OCI-LY7 (cell line): ENCODE measurements around the gene TDRD1.

DNA sequence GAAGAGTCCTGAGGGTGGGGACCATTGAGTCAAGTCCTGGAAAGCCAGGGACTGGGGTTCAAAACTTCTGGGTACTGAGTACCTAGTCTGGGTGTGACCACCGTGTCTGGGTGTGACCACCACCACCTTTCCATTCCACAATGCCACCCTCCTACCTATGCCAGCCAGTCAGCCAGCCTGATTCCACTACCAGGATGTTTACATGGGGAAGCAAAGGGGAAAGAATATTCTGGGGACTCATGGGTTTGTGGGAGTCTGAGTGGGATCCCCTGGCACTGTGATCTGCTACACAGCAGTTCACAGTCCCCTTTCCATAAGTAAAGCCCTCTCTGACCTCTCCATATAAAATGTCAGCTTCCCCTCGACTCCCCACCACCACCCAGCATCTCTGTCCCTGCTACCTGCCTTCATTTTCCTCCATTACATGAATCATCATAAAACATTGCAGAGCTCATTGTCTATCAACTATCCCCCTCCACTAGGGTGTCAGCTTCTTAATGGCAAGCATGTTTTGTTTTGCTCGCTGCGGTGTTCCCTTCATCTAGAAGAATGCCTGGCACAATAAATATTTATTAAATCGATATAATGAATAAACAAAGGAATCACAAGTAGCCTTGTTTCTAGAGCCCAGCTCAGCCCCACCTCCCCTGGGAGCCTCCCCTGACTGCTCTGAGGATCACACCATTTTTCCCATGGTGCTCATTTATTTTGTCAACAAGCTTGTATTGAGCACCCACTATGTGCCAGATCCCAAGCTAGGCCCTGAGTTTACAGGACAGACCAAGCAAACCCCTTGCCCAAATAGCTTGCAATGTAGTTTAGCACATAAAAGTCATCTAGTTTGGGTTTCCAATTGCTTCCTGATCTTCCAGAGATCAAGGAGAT lies 42.0 kb upstream of the GPAM start:
- PRO-cap = no peak
- RAMPAGE, long total RNA = no peak

- PRO-cap = no peak
- RAMPAGE, long total RNA = no peak
Observed at GRCh38 chr10:112262581-112263082, 20.6 kb upstream of the TECTB start.

GRCh38 chr10:112338883-112339329 lies 35.0 kb upstream of the ACSL5 start:
- PRO-cap = no peak
- RAMPAGE, long total RNA = no peak

DNA sequence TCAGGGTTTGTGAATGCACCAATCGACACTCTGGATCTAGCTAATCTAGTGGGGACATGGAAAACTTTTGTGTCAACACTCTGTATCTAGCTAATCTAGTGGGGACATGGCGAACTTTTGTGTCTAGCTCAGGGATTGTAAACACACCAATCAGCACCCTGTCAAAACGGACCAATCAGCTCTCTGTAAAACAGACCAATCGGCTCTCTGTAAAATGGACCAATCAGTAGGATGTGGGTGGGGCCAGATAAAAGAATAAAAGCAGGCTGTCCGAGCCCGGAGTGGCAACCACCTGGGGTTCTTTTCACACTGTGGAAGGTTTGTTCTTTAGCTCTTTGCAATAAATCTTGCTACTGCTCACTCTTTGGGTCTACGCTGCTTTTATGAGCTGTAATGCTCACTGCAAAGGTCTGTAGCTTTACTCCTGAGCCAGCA lies 1.8 kb upstream of the ACSL5 start:
- PRO-cap = no peak
- RAMPAGE, long total RNA = no peak

DNA sequence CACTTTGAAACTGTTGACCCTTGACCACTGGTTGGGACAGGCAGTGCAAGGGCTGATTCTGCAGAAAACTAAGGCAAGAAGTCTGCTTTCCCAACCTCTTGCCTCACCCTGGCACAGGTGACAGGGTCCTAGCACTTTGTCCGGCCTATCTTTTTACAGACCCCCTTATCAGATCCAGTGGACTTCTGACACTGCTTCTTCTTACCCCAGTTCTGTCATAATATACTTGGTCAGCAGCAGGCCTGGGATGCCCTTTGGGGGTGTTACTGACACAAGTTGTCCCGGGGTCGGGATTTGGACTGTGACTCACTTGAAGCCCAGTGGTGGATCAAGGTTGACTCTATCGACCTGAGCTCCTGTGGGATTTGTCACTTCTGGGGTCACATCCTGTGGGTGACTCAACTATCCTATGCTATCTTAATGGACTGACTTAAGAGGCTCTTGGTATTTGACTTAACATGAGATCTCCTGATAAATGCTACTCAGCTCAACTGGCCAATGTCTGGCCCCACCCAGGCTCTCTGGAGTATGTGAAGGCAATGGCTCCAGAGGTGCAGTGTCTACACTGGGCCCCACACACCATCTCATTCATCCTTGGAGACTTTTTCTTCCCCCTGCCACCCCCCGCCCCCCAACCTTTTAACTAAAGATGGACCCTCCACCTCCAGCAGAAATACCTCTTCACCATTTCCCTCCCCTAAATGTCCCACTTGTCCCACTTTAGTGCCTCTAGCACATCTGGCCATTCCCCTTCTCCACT lies 6.1 kb downstream of the ACSL5 start:
- PRO-cap = no peak
- RAMPAGE, long total RNA = no peak

GRCh38 chr10:112445649-112446645 lies 767 bp downstream of the ZDHHC6 start:
- PRO-cap = unidirectional peak, plus-strand start at chr10:112446371
- RAMPAGE, long total RNA = no peak

- PRO-cap = no peak
- RAMPAGE, long total RNA = no peak
Observed at GRCh38 chr10:112460777-112461499, 13.9 kb downstream of the VTI1A start.

GRCh38 chr10:112577882-112578253 lies 130.9 kb downstream of the VTI1A start:
- PRO-cap = no peak
- RAMPAGE, long total RNA = no peak

DNA sequence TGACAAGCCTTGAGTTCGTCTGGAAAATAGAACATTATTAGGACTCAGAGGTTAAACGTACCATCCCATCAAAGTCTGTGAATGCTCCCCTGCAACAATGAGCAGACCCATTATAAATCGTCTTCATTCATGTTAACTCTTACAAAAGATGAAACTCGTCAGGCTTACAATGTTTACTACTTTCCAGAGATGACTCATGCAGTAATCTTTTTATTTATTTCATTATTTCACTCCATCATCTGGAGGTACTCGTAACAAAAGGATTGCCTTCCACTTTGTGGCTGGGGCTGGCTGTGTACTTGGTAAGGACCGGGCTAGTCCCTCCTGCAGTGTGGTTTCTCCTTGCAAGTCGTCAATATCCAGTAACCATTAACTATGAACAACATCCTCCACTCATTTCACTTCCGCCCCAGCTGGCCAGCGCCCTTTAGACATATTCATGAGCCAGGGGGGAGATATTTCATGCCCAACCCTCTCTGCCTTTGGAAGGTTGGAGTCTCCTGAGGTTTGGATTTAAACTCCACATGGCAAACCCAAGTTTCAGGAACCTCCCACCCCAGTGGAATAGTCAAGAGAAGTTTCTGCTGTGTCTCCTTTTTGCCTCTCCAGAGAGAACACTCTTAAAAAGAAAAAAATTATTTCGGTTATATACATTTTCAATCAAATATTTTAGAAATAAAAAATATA lies 206.8 kb upstream of the TCF7L2 start:
- PRO-cap = no peak
- RAMPAGE, long total RNA = no peak

- PRO-cap = no peak
- RAMPAGE, long total RNA = no peak
Observed at GRCh38 chr10:112820239-112820875, 129.7 kb upstream of the TCF7L2 start.

DNA sequence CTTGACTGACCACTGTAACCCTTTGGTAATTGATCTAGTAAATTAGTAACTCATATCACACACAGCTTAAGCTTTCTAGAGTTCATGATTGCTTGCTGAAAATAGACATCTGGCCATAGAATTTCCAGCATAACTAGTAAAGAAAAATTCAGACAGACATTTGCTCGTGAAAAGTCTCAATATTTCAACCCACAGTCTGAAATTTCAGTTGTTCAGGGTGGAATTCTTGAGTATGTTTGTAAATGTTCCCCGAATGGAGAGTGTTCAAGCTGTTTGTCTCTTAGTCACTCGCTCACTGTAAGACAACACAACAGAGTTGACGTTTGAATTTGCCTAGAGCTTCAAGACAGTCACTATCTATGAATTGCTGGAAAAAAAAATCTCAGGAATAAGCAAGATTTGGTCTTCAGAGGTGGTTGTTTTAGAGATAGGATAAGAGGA lies 34.0 kb upstream of the TCF7L2 start:
- PRO-cap = no peak
- RAMPAGE, long total RNA = no peak

- PRO-cap = no peak
- RAMPAGE, long total RNA = no peak
Observed at GRCh38 chr10:113043915-113045077, 94.2 kb downstream of the TCF7L2 start.

DNA sequence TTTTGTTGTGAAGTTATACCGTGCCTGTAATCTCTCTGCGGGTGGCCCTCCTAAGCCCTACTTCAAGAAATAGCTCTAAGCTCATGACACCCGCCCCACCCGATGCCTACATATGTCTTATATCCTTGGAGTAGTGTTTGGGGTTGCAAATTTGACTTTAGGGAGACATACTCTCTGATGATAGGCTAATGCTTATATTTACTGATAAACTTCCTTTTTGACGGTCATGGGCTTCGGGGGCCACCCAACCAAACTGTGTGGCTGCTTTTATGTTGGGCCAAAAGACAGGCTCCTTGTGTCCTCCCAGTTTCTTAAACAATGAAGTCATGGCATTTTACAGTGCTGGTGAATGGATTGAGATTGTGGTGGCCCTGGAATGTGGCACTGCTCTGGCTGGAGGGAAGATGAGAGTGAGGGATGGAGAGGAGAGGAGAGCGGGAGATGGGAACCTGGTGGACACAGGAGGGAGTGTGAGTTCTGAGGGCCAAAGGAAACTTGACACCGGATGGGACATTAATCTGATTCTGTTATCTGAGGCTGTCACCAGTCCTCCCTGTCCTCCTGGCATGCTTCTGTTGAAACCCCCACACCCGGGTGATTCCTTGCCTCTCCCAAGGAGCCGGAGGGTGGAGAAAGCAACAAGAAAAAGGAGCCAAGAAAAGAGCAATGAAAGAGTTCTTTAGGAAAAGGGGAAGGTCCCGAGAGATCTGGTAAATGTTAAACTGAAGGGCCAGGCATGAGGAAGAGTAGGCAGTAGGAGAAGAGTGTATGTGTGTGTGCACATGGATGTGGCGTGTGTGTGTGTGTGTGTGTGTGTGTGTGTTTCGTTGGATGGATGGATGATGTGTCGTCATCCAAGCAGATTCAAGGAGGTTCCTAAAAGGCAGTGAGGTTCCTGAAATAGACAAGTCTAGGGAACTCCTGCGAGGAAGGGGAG lies 113.3 kb downstream of the TCF7L2 start:
- PRO-cap = no peak
- RAMPAGE, long total RNA = no peak

DNA sequence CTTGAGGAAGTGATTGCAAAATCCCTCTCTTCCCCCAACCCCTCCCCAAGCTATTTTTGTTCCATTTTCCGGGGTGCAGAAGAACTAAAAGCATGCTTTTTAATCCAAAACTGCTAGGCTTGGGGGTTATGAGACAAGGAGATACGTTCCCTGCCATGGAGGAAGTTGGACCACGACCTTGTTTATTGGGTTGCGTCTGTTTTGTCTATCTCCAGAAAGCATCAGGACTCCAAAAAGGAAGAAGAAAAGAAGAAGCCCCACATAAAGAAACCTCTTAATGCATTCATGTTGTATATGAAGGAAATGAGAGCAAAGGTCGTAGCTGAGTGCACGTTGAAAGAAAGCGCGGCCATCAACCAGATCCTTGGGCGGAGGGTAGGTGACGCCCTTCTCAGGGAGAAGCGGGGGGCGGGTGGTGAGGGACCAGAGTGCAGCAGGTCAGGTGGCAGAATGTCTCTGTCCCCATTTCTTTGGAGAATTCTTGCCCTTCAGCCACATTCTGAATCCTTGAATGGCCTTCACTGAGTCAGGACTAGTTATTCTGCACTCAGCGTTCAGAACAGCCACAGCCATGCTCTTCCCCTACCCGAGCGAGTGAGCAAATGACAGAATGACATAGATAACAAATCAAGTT lies 201.6 kb downstream of the TCF7L2 start:
- PRO-cap = no peak
- RAMPAGE, long total RNA = no peak

DNA sequence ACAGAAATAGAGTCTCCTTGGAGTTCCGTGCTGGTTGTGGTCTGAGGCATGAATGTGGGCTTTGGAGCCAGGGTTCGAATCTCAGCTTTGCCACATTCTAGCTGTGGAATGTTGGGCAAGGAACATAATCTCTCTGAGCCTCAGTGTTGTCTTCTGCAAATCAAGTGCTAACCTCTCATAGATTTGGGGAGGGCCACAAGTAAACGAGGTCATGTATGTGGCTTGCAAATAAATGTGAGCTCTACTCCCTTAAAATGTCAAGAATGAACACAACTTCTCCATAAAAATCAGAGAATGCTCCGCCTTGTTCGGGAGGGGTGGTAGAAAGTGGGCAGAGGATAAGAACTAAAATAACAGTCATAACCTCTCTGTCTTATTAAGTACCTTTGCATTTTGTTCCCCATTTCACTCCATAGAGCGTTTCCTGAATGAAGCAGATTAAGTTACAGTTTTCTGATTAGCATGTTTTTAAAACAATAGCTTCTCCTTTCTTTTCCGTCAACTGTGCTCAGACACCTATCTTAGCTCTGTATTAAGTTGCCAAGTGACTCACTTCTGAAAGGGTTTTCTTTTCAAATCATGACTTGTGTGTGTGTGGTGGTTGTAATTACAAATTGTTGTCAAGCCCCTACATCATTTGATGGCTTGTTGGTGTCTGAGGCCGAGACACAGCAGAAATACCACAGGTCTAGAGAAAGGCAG lies 1.2 kb downstream of the HABP2 start:
- PRO-cap = no peak
- RAMPAGE, long total RNA = no peak

DNA sequence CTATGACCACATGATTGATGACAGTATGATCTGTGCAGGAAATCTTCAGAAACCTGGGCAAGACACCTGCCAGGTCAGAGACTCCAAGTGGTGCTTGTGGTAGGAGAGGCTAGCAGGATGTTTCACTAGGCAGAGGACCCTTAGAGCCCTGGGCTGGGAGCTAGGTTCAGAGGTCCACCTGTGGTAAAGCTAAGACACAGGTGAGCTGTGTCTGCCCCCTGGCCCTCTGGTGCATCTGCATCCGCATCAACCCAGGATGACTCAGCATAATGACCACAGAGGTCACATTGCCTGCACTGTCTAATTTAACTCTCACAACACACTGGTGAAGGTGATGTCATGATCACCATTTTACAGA lies 33.0 kb downstream of the HABP2 start:
- PRO-cap = no peak
- RAMPAGE, long total RNA = no peak

DNA sequence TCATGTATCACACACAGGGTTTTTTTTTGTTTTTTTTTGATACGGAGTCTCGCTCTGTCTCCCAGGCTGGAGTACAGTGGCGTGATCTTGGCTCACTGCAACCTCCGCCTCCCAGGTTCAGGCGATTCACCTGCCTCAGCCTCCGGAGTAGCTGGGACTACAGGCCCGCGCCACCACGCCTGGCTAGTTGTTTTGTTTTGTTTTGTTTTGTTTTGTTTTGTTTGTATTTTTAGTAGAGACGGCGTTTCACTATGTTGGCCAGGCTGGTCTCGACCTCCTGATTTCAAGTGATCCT lies 934 bp downstream of the NHLRC2 start:
- PRO-cap = no peak
- RAMPAGE, long total RNA = no peak

DNA sequence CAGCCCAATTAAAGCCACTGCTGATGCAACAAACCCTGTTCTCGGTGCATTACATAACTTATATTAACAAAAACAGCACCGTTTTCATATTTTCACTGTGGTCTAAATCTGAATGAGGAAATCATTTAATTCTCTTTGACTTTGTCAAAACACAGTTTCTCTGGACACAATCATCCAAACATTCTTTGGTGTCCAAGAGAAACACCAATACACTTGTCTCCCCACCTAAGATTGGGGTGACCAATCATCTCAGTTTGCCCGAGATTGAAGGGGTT lies 42.1 kb upstream of the ADRB1 start:
- PRO-cap = no peak
- RAMPAGE, long total RNA = no peak

GRCh38 chr10:114046805-114047405 lies 3.2 kb downstream of the ADRB1 start:
- PRO-cap = no peak
- RAMPAGE, long total RNA = no peak

GRCh38 chr10:114178938-114179415 lies at the start of gene TDRD1:
Gene TDRD1, plus strand, starts transcription at chr10:114179353.
- PRO-cap = no peak
- RAMPAGE, long total RNA = no peak